T47D (cell line): ENCODE measurements around a stretch of chr7.

- RRBS, result no CpG with 5 or more reads among the region's 5 CpGs
Observed at GRCh38 chr7:139660498-139660918, 117.3 kb downstream of the HIPK2 start.

DNA sequence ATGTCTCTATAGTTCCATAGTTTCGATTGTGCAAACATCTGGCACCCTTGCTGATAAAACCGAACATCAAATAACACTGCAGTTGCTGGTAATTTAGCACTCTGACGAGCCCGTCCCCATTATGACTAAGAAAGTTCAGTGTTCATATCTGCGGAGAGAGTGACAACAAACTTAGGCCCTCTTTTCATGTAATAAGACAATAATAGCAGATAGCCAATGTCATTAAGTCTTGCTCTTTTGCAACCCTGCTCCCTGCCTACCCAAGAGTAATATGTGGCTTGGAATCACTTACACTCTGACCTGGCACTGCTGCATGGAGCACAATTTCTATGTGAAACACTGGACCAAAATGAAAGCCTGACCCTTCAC lies 86.6 kb downstream of the HIPK2 start:
- RRBS, result no CpG with 5 or more reads among the region's 5 CpGs

- RRBS, result no CpG with 5 or more reads among the region's 3 CpGs
Observed at GRCh38 chr7:139704015-139704731, 73.6 kb downstream of the HIPK2 start.

DNA sequence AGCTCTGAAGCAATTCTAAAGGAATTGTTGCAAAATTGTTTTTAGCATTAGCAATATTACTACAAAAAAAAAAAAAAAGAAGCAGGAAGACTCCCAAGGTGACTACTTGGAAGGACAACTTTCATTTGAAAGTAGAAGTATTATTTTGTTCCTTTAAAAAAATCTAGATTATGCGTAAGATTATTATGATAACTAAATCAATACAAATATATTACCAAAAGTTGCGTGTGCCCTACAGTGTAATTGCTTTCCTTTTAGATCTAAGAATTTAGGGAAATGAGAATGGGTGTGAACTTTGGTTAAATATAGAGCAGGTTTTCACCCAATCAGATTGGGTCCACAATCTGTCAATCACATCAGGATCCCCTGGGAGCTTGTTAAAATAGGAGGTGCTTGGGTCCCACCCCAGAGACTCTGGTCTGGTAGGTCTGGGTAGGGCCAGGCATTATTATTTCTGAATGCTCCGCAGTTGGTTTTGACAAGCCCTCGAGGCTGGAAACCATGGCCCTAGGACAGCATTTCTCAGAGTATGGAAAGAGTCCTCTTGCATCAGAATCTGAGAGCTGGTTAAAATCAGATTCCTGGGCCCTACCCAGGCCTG lies 72.3 kb downstream of the TBXAS1 start:
- RRBS, result no CpG with 5 or more reads among the region's 4 CpGs

GRCh38 chr7:139984228-139985043 lies 78.3 kb downstream of the PARP12 start:
- RRBS, result no CpG with 5 or more reads among the region's 3 CpGs

- RRBS, result 65% methylated on average over 4 of the region's 12 CpGs
Observed at GRCh38 chr7:139995173-139995687, 67.5 kb downstream of the PARP12 start.

GRCh38 chr7:140165503-140165985 lies 11.2 kb downstream of the KDM7A start:
- RRBS, result no CpG with 5 or more reads among the region's 3 CpGs

DNA sequence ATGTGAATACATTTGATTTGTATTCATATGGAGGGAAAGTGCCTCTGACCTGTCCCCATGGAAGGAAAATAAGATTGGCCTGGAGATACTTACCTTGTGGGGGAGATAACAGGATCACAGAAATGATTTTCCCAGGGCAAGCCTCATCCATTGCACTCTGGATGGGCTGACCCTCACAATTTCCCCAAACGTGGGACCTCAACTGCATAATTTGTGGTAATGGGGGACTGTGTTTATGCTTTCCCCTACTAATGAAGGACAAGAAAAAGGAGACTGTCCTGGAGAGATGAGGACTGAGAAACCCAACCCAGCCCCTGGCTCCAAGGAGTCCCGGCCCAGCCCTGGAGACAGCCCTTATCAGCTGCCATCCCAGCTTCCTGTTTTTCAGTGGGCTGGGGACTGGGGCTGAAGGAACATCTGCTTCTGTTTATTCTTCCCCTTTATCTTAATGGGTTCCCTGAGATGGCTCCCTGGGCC lies 65.0 kb upstream of the KDM7A start:
- RRBS, result no CpG with 5 or more reads among the region's 2 CpGs

DNA sequence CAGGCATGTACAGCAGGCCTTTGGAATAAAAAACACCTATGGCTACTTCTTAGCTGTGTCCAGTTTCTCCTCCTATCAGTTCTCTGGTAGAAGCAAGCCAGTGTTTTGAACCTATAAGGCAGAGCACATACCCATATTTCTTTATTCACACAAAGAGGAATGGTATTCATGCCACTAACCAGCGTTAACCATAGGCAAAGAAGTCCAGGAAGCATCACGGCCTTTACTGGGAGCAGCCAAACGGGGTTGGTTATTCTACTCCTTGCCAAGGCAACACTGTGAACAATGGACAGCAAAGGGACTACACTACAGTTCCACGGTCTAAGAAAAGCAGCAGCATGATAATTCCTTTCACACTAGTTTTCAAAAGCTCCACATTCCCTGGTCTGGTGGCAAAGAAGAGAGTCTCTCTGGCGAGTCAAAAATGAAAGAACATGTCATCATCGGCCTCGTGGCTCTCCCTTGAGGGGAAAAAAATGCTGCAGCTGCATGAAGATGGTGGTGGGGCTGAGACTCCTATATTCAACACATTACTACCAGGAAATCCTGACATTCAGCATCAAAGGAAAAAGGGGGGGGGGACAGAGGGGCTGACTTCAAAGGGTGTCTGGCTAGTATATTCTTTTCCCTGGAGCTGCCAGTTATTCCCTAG lies 49.2 kb downstream of the SLC37A3 start:
- RRBS, result no CpG with 5 or more reads among the region's 7 CpGs

DNA sequence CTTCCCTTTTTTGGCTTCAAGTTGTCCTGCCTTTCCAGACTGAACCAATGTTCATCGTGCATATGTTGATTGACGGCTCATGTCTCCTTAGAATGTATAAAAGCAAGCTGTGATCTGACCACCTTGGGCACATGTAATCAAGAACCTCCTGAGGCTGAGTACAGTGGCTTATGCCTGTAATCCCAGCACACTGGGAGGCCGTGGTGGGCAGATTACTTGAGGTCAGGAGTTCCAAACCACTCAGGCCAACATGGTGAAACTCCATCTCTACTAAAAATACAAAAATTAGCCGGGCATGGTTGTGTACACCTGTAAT lies 9.2 kb upstream of the MKRN1 start:
- RRBS, result no CpG with 5 or more reads among the region's 4 CpGs

DNA sequence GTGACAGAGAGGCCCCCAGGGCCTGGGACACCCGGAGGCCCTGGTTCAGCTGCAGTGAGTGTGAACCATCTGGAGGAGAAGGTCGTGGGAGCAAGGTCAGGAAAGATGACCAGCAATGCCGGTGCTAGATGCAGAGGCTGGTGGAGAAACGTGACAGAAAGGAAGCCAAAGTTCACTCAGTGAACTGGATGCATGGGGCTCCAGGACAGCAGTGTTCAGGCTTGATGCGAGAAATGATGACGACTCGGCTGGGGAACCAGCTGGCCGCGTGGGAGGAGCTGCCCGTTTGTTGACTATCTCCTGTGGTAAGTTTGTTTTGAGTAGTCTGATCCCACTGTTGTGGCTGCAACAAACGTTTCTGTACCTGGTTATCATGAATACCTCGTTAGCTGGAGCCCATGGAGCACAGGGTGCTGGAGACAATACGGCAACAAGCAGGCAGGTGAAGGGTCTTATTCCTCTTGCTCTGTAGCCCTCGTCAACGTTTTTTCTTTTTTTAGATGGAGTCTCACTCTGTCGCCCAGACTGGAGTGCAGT lies 54.2 kb upstream of the MKRN1 start:
- RRBS, result 61% methylated on average over 2 of the region's 16 CpGs

GRCh38 chr7:140541218-140542364 lies 62.3 kb upstream of the MKRN1 start:
- RRBS, result 72% methylated on average over 3 of the region's 25 CpGs

GRCh38 chr7:140675214-140675861 lies 2.6 kb downstream of the ADCK2 start:
- RRBS, result no CpG with 5 or more reads among the region's 4 CpGs

DNA sequence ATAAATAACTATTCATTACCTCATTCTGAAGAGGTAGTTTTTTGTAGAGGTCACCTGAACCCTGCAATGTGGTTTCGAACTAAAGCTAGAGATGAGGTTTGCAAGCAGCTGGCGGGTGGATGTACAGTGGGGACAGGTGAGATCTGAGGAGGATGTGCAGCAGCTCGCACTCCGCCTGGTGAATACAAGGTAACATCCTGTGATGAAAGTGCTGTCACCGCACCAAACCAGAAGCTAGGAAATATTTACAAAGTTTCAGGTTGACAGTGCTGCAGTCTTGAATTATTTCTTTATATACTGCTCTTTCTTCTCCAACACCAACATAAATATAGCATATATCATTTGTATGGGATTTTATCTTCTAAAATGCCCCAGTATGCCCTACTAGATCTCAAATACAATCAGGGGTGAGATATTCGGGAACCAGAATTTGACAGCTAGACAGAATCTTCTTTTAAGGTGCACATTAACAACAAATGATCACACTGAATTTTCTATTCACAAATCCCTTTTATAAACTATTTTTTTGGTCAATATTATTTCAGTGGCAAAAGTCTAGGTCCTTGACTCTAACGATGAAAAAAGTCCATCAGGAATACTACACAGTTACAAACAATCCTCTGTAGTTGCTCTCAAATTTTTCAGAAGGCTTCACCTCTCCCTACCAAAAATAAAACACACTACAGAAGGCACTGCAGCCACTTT lies 26.7 kb downstream of the NDUFB2 start:
- RRBS, result no CpG with 5 or more reads among the region's 7 CpGs

DNA sequence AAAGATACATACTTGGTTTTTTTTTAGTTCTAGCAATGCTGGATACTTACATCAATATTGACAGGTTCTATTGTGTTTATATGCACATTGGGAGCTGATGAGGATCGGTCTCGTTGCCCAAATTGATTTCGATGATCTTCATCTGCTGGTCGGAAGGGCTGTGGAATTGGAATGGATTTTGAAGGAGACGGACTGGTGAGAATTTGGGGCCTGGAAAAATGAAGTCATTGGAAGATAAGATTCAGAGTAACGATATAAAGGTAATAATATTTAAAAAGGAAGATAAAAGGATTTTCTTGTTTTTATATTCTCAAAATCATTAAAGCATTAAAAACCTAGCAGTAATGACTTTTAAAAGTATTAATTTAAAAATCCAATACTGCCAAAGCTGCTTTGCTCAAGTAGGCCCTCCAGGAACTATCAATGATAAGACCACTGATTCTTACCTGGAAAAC lies 97.8 kb downstream of the NDUFB2 start:
- RRBS, result no CpG with 5 or more reads among the region's 6 CpGs

DNA sequence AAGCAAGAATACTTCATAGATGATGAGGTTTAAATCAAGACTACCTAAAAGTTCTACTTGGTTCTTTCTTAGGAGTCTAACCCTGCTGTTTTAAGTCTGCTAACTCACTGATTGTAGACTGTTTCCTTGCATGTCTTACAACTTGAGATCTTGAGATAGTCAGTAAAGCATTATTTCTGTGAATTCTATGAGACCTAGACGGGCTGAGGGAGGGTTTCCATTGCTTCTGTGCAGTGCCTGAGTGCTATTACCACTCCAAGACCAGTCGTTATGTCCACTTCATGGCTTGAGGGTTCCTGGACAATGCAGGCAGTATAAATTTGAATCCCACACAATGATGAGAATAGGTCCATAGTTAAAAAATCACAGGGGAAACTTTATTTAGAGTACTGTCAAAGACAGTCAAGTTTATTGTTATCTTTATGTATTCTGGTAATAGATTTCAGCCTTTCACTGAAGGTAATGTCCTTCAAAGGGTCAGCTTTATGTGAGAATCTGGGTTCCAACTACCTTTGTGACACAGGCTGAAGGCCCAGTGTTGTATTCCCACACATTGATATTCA lies 97.5 kb downstream of the BRAF start:
- RRBS, result no CpG with 5 or more reads among the region's 2 CpGs

DNA sequence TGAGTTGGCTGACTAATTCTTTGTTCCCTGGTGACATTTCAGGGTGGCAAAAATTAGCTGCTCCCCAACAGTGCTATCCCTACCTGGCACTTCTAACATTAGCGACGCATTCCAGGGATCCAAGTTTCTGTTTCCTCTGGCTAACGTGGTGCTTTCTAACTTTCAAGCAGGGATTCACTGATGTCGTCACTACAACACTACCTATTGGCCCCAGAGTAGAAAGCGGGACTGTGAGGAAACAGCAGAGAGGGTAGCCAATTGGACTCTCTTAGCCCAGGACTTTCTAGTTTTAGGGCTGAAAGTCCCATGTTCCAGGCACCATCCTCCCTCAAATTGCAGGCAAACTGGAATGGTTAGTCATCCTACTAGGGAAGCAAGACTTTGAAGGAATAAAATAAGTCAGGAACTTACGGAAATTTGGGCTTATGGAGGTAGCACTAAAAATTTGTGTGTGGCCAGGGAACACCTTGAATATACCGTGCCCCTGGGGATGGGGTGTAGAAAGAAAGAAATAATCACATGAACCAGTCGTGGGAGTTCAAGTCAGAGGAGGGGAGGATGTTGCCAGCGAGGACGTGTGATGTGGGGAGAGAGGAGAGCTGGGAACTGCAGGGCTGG lies 89.2 kb upstream of the AGK start:
- RRBS, result no CpG with 5 or more reads among the region's 10 CpGs

DNA sequence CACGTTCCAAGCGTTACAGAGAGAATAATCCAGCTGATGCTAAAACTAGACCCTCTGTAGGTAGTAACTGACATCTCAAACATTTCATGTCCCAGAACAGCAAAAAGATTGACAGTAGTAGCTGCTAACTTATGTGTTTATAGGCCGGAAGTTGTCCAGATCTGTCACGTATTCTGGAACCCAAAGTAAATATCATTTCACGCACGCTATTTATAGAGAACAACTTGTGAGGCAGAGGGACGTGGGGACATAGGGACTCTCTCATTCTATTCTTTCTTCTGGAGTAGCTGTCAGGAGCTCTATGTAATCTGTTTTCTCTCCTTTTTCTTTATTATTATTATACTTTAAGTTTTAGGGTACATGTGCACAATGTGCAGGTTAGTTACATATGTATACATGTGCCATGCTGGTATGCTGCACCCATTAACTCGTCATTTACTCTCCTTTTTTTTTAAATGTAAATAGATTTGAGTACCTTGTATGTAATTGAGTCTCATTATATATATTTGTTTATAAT lies 22.4 kb downstream of the AGK start:
- RRBS, result no CpG with 5 or more reads among the region's 8 CpGs

DNA sequence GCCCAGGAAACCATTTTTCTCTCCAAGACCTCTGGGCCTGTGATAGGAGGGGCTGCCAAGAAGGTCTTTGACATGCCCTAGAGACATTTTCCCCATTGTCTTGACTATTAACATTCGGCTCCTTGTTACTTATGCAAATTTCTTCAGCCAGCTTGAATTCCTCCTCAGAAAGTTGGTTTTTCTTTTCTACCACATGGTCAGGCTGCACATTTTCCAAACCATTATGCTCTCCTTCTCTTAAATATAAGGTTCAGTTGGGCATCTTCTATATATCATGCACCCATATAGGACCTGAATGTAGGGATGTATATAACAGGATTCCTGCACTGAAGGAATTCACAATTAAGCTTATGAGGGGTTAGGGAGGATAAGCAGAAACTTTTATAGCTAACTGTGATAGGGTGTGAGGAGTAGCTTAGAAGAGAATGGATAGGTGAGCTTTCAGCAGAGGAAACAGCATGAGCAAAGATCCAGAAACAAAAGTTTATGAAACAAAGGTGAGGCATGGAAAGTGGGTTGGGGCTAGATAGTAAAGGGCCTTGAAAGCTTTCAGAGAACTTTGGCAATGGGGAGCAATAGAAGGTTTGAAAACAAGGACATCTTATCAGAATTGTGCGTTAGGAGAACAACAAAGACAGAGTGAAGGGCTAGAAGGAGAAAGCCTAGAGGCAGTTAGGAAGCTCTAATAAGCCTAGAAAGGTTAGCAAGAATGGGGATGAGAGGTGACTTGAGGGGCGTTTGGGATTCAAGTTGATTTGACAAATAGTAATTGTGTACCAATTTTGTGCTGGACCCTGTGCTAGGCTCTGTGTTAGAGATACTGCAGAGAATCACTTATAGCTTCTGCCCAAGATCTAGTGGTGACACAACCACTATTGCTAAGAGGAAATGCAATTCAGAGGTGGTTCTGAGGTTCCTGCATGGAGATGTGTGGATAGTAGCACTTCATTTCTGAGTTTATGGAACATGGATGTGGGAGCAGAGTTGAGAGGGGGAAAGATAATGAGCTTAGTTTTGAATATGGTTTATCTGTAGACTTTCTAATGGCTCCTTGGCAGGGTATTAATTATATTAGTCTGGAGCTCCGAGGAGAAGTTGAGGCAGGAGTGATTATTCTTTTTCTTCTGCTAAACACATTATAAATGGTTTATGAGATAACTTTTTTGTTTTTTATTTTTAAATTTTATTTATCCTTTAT lies 2.9 kb upstream of the TAS2R3 start:
- RRBS, result no CpG with 5 or more reads among the region's 4 CpGs

DNA sequence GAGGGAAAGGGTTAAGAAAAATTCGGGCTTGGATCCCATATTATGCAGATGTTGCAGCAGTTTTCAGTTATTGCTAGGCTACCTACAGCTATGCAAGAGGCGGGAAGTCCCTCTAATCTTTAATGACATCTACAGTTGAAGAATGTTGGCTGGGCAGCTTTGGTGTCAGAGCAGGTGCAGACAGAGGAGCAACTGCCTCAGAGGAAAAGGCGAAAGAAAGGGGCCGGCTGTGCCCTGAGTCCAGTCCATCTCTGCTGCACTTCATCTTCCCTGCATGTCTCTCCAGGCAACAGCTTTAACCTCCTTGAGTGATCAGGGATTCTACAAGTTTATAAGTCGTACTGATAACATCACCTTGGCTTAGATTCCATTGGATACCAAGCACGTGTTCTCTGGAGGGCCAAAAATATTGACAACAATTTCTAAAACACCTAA lies 201.9 kb upstream of the PRSS58 start:
- RRBS, result no CpG with 5 or more reads among the region's 6 CpGs